AG04450 (cell line): ENCODE measurements around the genes SRCIN1, MLLT6, RPL23 and PPP1R1B.

GRCh38 chr17:38605349-38606366 lies at the start of gene SRCIN1:
TSS of gene SRCIN1 (minus strand) at chr17:38605952.
- CAGE, long polyA plus RNA: no peak
- RRBS: no CpG with 5 or more reads among the region's 121 CpGs

GRCh38 chr17:38606888-38607465 lies 1.2 kb upstream of the SRCIN1 start:
- CAGE, long polyA plus RNA: no peak
- RRBS: no CpG with 5 or more reads among the region's 5 CpGs

DNA sequence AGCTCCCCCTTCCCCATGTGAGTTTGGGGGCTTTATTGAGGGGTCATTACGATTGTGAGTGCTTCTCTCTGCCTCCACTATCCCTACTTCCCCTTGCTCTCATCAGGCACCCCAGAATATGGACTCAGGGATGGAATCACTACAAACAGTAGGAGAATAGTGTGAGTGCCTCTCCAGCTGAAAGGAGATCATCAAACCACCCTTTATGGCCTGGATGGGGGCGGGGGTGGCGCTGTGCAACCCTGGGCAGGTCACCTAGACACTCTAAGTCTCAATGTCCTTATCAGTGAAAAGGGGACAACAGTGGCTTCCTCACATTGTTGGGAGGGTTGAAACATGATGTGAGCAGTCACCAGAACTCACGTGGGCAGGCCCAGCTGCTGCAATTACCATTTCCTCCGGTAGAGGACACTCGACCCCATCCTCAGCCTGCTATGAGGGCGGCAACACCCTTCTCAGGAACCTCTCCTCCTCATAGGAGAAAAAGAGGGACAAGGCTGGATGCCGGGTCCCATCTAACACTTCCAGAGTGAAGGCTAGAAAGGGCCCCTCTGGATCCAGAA lies 2.1 kb upstream of the EPOP start:
- CAGE, long polyA plus RNA: no peak
- RRBS: no CpG with 5 or more reads among the region's 8 CpGs

GRCh38 chr17:38704765-38705801 lies at the start of gene MLLT6:
TSS of gene MLLT6 (plus strand) at chr17:38705273.
- CAGE, long polyA plus RNA: no peak
- RRBS: no CpG with 5 or more reads among the region's 122 CpGs

DNA sequence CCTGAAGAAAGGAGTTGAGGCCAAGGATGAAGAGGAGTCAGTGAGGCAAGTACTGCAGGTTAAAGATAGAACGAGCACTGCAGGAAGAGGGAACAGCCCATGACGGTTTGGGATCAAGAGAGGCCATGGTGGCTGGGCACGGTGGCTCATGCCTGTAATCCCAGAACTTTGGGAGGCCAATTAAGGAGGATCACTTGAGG lies 19.0 kb downstream of the PSMB3 start:
- CAGE, long polyA plus RNA: no peak
- RRBS: no CpG with 5 or more reads among the region's 3 CpGs

GRCh38 chr17:38850624-38851201 lies 2.8 kb downstream of the RPL23 start:
- CAGE, long polyA plus RNA: no peak
- RRBS: no CpG with 5 or more reads among the region's 2 CpGs

DNA sequence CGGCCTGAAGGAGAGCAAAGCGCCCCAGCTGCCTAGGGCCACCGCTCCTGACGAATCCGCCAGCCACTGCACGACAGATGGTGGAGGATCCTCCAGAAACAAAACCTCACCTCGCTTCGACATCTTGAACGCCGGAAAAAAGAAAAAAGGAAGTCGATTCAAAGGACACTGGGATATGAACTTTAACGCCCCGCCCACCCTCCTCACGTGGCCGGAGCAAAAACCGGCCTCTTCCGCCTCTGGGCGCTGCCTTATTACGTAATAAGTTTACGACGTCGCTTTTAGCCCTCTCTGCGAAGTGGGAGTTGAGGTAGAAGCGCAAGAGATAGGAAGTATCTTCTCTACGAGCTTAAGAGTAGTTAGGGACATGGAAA lies at the start of gene RPL23:
RPL23 (minus strand) TSS at position 134 of the 374 bp plus-strand sequence.
- CAGE, long polyA plus RNA: start-site peak on the minus strand centred at position 141 of the sequence, 31 bp wide, 2,674 and 2,040 reads in 2 replicates
- RRBS: 1% methylated on average over 6 of the region's 25 CpGs

- CAGE, long polyA plus RNA: no peak
- RRBS: no CpG with 5 or more reads among the region's 2 CpGs
These were observed 13.1 kb downstream of the LASP1 start for GRCh38 chr17:38883071-38883319.

- CAGE, long polyA plus RNA: no peak
- RRBS: no CpG with 5 or more reads among the region's 3 CpGs
These were observed 13.8 kb downstream of the LASP1 start for GRCh38 chr17:38883756-38883989.

DNA sequence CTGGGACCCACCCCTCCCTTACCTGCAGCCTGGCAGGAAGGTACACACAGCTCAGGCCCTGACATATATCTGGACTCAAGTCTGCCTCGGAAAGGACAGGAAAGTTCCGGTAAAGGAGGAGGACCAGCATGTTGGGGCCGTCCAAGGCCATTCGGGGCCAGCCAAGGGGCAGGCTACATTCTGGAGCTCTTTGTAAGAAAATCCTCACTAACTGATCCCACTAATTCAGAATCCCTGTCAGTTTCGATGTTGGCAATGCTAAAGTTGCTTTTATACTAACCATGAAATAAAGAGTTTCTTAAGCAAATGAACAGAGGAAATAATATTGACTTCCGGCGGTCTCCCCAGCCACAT lies 54.9 kb downstream of the PLXDC1 start:
- CAGE, long polyA plus RNA: no peak
- RRBS: no CpG with 5 or more reads among the region's 7 CpGs

DNA sequence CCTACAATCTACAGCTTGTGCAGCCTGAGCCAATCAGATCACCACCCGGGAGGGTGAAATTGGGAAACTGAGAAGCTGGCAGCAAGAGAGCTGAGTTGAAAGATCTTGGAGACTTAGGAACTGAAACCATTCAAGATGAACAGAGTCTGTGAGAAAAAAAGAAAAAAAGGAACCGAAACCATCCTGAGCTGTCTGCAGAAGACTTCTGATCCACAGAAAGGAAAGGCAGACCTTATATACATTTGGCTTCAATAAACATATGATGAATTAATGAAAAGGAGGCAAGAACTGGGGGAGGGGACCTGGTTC lies 32.7 kb downstream of the PLXDC1 start:
- CAGE, long polyA plus RNA: no peak
- RRBS: no CpG with 5 or more reads among the region's 2 CpGs

- CAGE, long polyA plus RNA: no peak
- RRBS: no CpG with 5 or more reads among the region's 6 CpGs
These were observed 1.1 kb downstream of the RPL19 start for GRCh38 chr17:39201150-39201556.

DNA sequence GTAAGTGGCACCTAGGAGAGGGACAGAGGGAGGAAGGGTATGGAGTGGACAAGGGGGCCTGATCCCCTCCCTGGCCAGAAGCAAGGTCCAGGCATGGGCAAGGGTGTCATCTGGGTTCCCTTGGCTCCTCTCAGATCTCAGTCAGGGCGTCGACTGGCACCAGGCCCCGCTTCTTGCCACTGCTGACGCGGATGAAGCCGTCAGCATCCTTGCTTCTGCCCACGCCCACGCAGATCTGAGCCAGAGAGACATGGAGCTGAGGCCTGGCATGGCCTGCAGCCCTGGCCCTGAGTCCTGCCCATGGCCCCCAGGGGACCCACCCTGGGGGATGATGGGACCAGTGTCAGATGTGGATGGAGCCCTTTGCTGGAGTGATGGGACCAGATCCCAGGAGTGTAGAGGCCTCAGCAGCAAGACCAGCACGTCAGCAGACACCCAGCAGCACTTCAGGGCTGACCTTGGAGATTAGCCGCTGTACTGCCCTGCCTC lies 12.1 kb downstream of the RPL19 start:
- CAGE, long polyA plus RNA: no peak
- RRBS: no CpG with 5 or more reads among the region's 10 CpGs

DNA sequence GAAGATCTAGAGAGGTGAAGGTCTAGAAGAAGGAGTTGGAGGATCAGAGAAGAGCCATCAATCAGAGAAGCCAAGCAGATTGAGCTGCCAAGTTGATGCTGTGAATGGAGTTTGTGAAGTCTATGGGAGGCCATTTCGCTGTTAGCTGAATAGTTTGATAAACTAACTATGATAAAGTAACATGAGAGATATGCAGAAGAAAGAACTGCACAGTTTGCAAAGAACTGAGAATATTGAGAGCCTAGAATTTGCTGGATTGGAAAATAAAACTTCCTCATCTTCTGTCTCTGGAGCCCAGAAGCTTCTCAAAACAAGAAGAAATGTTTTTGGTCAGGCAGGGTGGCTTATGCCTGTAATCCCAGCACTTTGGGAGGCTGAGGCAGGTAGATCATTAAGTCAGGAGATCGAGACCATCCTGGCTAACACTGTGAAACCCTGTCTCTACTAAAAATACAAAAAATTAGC lies 40.2 kb downstream of the FBXL20 start:
- CAGE, long polyA plus RNA: no peak
- RRBS: no CpG with 5 or more reads among the region's 2 CpGs

DNA sequence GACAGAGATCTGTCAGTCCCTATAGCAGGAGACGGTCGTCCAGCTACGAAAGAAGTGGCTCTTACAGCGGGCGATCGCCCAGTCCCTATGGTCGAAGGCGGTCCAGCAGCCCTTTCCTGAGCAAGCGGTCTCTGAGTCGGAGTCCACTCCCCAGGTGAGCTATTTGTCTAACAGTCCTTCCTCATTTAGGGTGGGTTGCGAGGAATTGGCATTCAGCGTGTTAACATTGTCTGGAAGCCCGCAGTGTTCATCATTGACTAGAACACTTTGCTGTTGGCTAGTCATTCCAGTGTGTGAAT lies 1.6 kb downstream of the CDK12 start:
- CAGE, long polyA plus RNA: no peak
- RRBS: no CpG with 5 or more reads among the region's 13 CpGs

DNA sequence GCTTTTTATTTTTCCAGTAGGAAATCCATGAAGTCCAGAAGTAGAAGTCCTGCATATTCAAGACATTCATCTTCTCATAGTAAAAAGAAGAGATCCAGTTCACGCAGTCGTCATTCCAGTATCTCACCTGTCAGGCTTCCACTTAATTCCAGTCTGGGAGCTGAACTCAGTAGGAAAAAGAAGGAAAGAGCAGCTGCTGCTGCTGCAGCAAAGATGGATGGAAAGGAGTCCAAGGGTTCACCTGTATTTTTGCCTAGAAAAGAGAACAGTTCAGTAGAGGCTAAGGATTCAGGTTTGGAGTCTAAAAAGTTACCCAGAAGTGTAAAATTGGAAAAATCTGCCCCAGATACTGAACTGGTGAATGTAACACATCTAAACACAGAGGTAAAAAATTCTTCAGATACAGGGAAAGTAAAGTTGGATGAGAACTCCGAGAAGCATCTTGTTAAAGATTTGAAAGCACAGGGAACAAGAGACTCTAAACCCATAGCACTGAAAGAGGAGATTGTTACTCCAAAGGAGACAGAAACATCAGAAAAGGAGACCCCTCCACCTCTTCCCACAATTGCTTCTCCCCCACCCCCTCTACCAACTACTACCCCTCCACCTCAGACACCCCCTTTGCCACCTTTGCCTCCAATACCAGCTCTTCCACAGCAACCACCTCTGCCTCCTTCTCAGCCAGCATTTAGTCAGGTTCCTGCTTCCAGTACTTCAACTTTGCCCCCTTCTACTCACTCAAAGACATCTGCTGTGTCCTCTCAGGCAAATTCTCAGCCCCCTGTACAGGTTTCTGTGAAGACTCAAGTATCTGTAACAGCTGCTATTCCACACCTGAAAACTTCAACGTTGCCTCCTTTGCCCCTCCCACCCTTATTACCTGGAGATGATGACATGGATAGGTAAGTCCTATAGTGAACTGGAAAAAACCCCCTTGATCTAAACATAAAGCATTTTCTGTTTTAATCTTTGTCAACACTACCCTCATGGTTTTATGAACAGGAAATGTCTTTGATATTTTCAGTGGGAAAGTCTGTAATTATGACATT lies 9.9 kb downstream of the CDK12 start:
- CAGE, long polyA plus RNA: no peak
- RRBS: no CpG with 5 or more reads among the region's 4 CpGs

- CAGE, long polyA plus RNA: no peak
- RRBS: 2% methylated on average over 54 of the region's 92 CpGs
These were observed 9.1 kb upstream of the PPP1R1B start for GRCh38 chr17:39617299-39618470.

GRCh38 chr17:39623151-39623998 lies 3.4 kb upstream of the PPP1R1B start:
- CAGE, long polyA plus RNA: no peak
- RRBS: 2% methylated on average over 5 of the region's 20 CpGs

GRCh38 chr17:39626529-39627041 lies at the start of gene PPP1R1B:
TSS of gene PPP1R1B (plus strand) at chr17:39626952.
- CAGE, long polyA plus RNA: no peak
- RRBS: 4% methylated on average over 5 of the region's 20 CpGs

DNA sequence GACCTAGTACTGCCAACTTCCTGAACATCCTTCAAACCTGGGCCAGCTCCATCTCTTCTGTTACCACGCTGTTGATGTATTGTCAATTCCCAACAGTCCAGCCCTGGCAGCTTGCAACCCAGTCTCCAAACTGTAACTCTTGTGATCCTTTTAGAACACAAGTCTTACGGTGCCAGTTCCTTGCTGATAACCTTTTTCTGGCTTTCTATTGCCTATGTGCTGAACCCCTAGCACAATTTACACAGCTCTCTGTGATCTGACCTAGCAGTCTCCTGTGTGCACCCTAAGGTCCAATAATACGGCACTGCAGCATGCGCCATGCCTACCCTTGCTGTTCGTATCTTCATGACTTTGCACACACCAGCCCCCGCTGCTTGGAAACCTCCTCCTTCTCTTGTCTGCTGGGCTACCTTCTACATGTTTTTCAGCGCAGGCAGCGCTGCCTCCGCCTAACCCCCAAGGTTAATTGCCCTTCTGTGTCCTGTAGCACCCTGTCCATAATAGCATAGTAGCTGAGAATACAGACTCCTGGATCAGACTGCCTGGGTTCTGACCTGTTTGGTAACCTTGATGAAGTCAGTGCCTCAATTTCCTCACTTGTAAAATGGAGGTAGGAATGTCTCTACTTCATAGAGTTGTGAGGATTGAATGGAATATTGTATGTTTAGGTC lies 1.3 kb downstream of the STARD3 start:
- CAGE, long polyA plus RNA: no peak
- RRBS: no CpG with 5 or more reads among the region's 9 CpGs